ENCODE data around the genes ARF5 and CALU.

DNA sequence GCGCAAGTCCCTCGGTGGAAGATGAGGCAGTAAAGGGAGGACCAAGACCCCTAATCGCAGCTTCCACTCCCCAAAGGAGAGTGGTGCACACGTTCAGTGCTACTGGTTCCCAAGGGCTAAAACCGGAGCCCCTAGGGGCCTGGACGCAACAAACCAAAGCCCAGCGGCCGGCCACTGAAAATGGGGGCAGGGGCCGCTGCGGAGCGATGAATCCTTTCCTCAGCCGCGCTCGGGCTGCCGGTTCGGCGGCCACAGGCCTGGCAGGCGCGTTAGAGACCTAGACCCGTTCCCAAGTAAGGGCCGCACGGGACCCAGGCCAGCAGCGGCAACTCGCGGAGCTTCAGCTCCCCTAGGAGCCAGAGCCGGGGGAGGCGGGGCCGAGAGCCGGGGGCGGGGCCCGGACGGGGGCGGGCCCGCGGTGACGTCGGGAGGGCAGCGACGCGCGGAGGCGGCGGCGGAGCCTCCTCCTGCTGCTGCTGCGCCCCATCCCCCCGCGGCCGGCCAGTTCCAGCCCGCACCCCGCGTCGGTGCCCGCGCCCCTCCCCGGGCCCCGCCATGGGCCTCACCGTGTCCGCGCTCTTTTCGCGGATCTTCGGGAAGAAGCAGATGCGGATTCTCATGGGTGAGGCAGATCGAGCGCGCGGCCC is at the start of gene ARF5:
ARF5 (plus strand) TSS at position 468 of the 647 bp plus-strand sequence.
- RRBS = 4% methylated on average over 37 of the region's 67 CpGs

DNA sequence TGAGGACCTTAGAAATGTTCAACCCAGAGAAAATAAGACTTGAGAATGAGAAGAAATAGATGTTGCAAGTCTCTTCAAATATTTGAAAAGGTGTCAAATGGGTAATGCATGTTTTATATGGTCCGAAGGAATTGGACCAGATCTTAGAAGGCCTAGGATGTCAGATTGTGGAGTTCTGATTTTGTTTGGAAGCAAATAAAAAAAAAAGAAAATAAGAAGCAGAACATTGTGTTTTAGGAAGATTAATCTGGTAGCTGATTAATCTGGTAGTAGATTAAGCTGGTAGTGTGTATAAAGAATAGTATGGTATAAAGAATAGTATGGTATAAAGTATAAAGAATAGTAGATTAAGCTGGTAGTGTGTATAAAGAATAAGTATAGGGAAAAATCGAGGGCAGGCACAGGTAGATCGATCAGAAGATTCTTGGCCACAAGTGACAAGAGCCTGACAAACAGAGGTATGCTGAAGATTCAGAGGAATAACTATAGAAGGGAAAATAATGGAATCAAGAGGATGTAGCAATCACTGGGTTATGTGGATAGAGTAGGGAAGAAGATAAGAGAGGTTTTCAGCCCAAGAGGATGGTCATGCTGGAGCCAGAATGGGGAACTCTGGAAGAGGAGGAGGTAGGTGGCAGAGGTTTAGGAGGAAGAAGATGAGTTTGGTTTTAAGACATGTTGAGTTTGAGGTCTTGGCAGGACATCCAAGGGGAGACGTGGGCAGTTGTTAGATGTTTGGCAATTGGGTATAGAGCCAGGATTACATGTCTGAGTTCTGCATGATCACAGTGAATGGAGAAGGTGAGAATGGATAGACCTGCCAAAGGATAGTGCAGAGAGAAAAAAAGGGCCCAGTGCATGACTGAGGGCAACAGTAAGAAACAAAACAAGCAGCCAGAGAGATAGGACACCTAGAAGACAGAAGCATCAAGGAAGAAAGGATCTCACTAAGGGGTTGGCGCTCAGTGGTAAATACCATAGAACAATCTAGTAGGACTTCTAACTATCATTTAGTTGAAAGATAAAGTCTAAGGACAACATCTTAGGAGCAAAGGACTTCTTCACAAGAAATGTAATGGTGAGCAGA is 53.6 kb downstream of the LRRC4 start:
- RRBS = no CpG with 5 or more reads among the region's 5 CpGs

DNA sequence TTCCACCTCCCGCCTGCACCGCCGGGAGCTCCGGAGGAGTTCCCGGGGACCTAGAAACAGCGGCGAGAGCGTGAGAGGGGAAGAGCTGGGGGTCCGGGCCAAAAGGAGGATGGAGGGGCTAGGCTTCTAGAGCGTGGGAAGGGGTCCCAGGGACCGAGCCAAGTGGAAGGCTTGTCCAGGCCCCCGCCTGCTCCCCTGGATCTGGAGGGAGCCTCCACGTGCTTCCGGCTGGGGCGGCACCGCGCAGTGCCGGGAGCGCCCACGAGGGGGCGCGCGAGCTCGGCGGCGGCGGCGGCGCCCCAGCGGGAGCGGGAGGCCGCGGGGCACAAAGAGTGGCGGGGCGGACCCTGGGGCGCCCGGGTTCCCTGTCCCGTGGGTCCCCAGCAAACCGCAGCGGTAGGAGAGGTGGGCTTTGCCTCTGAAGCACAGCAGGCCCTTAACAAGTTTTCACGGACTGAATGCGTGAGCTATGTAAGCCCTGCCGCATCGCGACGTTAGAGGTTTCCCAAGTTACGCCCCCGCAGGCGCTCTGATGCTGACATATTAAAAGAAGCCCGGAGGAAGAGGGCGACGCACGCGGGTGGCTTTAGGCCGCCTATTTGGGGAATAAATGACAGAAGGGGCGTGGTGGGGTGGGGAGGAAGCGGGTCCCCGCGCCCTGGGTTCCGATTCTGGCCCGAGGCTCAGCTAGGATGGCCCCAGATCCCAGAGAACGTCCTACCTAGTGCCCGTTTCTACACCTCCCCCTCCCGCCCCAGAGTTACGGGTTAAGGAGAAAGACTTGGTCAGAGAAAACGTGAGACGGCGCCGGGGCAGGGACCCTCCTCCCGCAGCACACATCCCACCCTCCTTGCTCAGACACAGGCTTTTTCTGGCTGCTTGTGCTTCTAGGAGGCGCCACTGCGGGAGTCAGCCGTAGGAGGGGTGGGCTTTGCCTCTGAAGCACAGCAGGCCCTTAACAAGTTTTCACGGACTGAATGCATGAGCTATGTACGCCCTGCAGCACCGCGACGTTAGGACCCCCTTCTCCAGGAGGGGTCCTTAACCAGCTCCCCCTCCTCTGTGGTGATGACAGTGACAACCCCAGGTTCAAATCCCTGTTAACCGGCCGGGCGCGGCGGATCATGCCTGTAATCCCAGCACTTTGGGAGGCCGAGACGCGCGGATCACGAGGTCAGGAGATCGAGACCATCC is 104.7 kb upstream of the LRRC4 start:
- RRBS = 37% methylated on average over 17 of the region's 89 CpGs

- RRBS = 74% methylated on average over 13 of the region's 39 CpGs
Measured at GRCh38 chr7:128166506-128166944, 74.6 kb upstream of the LEP start.

DNA sequence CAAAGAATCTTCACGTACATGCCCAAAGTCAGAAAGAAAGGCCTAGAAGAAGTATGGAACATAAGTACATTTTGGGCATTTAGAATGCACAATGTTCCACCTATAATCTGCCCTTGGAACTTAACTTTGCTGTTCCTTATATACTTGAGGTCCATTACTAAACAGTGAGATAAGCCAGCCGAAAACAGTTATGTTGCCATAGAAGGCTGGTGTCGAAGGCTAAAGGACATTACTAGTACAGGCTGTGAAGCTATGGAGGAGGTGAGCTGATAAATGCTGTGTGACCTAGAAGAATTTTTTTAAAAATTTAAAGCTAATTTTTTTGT is 19.9 kb downstream of the RBM28 start:
- RRBS = no CpG with 5 or more reads among the region's 3 CpGs

DNA sequence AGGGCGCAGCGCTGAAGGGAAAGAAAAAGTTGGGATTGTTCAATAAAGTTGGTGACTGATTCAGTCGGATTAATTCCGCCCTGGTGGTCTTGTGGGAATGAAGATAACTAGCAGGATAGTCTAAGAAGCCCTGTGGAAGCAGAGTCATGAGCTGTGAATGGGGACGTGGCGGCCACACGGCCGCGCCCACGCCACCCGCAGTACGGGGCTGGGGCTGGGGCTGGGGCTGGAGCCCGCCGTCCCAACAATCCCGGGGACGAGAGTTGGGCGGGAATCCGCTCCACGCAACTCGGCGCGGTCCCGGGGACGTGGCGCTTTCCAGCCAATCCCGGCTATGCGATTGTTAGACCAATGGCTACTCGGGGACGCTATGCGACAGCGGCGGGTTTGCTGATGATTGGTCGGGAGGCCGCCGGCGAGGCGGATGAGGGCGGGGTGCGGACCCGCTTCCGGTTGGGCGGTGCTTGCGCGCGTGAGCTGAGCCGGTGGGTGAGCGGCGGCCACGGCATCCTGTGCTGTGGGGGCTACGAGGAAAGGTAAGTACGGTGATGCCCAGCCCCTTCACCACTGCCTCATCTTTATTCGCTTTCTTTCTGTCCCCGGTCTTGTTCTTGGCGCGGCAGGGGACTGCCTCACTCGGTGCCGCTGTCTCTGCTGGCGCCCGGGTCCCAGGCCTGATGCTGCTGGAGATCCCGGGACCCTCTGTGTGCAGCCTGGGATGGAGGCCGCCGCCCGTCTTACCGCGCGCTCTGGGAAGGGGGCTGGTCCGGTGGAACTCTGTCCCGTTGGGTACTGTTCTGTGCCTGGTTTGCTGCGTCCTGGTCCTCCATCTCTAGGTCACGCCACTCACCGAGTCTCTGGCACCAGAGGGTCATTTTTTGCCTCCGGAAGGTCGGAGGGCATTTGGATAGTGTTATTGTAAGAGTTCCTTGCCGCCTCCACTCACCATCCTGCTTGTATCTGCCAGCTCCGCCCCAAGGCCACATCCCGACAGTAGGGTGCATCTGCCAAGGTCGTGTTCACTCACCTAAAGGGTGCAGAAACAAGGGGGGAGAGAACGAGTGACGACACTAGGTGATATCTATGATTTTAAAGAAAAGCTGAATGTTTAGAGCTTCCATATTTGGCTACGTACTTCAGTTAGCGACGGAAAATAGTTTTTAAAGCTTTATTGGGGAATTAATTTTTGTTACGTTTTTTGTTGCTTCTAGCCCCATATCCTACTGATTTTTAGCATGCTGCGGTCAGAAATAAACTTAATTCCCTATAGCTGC is at the start of gene CALU:
CALU (plus strand) TSS at position 463 of the 1,274 bp plus-strand sequence.
- RRBS = under 1% methylated on average over 38 of the region's 84 CpGs

- RRBS = no CpG with 5 or more reads among the region's 7 CpGs
Measured at GRCh38 chr7:128769759-128770777, 5.5 kb downstream of the OPN1SW start.

DNA sequence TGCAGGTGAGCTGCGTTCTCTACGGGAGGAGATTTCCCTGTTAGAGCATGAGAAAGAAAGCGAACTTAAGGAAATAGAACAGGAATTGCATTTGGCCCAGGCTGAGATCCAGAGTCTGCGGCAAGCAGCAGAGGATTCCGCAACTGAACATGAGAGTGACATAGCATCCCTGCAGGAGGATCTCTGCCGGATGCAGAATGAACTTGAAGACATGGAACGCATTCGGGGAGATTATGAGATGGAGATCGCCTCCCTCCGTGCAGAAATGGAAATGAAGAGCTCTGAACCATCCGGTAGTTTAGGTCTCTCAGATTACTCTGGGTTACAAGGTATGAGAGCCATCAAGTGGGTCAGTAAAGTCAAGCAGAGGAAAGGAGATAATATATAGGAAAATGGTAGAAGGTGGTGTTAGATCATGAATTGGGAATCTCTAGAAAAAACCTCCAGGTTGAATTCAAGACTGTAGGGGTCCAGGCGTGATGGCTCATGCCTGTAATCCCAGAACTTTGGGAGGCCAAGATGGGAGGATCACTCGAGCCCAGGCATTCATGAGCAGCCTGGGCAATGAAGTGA is 9.5 kb downstream of the CCDC136 start:
- RRBS = 97% methylated on average over 3 of the region's 13 CpGs

DNA sequence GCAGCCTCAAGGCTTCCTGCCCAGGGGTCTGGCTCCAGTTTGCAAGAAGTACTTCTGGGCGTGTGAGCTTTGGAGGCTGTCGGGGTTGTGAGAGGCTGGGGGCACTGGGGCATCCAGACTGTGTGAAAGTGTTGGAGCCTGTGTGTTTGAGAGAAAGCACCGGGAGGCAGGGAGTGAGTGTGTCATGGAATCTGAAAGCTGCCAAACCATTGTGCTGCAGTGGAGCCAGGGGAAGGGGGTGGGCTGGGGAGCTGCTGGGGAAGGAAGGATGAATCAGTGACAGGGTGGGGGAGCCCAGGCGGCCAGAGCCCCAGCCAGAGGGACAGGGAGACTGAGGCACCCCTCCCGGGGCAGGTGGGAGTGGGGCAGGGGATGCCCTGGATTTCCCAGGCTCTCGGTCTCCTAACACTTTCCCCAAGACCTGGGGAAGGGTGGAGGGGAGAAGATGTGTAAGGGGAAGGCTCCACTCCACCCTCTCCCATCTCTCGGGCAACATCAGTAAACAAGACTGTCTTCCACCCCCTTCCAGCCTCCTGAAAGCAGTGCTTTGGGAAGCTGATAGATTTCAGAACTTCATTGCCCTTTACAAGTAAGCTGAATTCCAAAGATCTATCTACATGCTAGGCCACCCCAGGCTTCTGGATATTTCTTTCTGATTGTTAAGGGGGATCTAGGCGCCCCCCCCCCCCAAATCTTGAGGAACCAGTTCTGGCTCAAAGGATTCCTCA is 3.6 kb downstream of the FLNC start:
- RRBS = no CpG with 5 or more reads among the region's 8 CpGs

DNA sequence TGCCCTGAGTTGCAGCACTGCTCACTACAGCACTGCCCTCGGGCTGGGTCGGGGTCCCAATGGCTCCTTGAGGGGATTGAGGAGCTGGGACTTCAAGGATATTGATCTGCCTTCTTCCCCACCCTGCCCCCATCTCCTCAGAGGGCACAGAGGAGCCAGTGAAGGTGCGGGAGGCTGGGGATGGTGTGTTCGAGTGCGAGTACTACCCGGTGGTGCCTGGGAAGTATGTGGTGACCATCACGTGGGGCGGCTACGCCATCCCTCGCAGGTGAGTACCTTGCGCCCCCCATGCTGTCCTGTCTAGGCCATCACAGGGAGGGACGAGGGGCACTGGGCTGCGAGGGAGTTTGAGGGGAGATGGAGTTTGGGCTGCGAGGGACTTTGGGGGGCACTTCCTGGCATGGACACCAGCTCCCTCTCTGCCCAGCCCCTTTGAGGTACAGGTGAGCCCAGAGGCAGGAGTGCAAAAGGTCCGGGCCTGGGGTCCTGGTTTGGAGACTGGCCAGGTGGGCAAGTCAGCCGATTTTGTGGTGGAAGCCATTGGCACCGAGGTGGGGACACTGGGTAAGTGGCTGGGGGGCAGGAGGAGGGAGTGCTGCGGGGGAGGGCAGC is 10.3 kb downstream of the FLNC start:
- RRBS = no CpG with 5 or more reads among the region's 18 CpGs

- RRBS = 89% methylated on average over 4 of the region's 18 CpGs
Measured at GRCh38 chr7:128843716-128844330, 13.6 kb downstream of the FLNC start.

GRCh38 chr7:128853260-128854045 is 9.2 kb upstream of the ATP6V1F start:
- RRBS = no CpG with 5 or more reads among the region's 24 CpGs

DNA sequence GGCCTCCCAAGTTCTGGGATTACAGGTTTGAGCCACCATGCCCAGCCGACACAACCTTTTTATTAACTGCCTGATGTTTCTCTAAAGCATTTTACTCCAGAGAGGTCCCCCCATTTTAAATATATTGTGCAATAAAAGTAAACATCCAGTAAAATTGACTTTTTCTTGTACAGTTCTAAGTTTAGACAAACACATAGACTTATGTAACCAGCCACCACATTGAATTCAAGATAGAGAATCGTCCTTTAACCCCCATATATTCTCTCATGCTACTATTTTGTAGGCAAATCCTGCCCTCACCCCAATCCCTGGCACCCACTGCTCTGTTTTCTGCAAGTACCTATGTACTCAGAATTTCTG is 12.8 kb downstream of the SMO start:
- RRBS = no CpG with 5 or more reads among the region's 2 CpGs

GRCh38 chr7:129258392-129259320 is 33.8 kb downstream of the AHCYL2 start:
- RRBS = no CpG with 5 or more reads among the region's 4 CpGs

DNA sequence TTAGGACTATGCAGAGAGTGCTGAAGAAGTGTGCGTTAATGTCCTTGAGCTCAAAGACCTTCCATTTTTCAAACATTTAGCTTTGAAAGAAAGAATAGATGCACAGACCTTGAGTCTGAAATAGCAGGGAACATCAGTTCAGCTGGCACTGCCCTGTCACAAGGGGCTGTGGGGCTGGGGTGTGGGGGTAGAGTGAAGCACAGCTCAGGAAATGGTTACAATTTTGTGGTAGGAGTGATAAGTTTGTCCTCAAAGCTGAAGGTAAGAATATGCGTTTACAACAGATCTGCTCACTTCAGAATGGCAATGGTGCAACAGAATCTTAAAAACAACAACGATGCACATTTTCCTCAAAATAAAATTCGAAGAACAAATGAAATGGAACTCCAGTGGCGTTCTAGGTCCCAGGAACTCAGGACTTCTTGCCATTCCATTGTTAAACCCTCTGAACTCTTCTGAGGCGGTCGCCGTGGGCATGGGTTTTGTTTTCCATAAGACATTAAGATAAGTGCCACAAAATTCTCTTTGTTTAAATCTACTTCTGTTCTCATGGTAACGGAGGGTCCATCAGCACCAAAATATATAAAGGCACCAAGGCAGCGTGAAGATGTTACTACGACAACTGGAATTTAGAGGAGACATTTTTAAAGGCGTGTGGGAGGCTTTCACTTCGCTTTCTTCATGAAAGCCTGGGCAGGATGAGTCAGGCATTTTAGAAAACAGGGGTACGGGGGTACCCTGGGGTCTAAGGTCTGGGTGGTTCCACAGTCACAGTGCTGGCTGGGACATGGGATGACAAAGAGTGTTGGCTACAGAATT is 33.8 kb downstream of the SMKR1 start:
- RRBS = no CpG with 5 or more reads among the region's 14 CpGs

- RRBS = no CpG with 5 or more reads among the region's 14 CpGs
Measured at GRCh38 chr7:129554068-129554547, 51.8 kb downstream of the SMKR1 start.

- RRBS = no CpG with 5 or more reads among the region's 4 CpGs
Measured at GRCh38 chr7:129618600-129619350, 7.3 kb downstream of the NRF1 start.

GRCh38 chr7:129824850-129825331 is 127.9 kb downstream of the UBE2H start:
- RRBS = 92% methylated on average over 1 of the region's 19 CpGs

Measured in NB4 (cell line).